Measurements from ENCODE around the gene TMEM222.

- PRO-cap: no peak
Observed at GRCh38 chr1:26711906-26712319, 16.1 kb downstream of the ARID1A start.

- PRO-cap: no peak
Observed at GRCh38 chr1:26772700-26773149, 15.0 kb upstream of the PIGV start.

- PRO-cap: no peak
Observed at GRCh38 chr1:26774103-26775201, 13.3 kb upstream of the PIGV start.

DNA sequence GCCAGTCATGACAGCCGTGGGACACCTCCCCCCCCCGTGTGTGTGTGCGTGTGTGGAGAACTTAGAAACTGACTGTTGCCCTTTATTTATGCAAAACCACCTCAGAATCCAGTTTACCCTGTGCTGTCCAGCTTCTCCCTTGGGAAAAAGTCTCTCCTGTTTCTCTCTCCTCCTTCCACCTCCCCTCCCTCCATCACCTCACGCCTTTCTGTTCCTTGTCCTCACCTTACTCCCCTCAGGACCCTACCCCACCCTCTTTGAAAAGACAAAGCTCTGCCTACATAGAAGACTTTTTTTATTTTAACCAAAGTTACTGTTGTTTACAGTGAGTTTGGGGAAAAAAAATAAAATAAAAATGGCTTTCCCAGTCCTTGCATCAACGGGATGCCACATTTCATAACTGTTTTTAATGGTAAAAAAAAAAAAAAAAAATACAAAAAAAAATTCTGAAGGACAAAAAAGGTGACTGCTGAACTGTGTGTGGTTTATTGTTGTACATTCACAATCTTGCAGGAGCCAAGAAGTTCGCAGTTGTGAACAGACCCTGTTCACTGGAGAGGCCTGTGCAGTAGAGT, 6.9 kb upstream of the PIGV start:
- PRO-cap: no peak

DNA sequence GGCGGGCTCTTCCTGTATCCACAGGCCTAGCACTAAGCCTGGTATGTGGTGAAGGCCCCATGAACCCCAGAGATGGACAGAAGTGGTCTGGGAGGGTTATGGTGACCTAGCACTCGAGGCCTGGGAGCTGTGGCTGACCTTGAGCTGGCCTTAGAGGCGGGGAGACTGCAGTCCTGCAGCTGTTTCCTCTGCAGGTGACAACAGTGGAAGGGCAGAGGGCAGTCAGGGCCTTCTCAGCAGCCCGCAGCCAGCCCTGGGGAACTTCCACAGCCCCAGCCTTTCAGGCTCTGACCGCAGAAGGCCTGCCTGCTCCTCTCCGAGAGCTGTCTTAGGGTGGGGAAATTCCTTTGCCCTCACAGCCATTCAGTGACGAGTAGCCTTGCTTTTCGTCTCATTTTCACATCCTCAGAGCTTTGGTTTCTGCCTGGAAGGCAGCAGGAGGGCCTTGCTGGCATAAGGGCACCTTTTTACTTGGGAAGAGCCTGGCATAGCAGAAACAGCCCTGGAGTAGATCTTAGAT, 12.4 kb downstream of the ZDHHC18 start:
- PRO-cap: no peak

DNA sequence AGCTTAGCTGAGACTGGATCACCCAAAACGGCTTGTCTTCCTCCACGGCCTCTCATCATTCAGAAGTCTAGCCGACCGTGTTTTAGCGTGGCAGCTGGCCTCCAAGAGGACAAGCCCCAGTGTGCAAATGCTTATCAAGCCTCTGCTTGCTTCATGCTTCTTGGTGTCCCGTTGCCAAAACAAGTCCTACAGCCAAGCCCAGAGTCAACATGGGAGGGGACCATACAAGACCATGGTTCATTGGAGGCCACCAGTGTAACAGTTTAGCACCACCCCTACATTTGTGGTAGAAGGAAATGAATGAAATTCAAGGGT, 10.6 kb upstream of the KDF1 start:
- PRO-cap: no peak

DNA sequence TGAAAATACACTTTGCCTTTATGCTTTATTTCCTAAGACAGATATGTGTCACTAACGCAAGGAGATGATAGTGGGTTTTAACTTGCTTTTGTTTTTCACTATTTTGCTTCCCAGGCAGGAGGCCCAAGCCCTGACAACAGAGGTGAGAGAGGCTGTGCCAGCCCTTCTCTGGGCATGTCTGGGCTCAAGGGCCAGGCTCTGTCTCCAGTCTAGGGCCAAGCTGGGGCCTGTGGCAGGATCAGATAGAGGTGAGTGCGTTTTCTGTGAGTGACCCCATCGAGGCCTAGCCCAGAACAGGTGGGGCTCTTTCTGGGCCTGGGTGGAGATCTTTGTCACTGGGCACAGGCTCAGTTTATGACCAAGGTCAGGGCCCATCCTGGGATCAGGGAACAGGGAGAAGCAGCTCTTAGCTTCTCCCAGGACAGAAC, 20.7 kb upstream of the TENT5B start:
- PRO-cap: no peak

DNA sequence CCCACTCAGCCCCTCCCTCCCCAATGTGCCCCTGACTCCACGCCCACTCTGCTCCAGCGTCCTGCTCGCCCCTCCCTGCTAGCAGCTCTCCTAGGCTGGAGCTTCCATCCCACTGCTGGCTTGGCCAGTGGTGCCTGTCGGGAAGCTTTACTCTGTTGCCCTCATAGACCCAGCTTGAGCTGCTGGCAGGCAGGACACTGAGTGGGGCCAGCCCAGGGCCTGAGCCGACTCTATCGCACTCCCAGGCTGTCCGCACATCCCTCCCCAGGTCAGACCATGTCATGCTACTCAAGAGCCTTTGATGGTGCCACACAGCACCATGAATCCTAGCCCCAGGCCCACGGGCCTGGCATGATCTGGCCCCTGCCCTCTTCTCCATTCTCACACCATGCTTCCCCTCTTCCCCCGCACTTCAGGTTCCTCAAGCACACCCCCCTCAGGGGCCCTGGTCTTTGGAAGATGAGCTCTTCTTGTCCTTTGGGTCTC, 17.1 kb downstream of the SLC9A1 start:
- PRO-cap: no peak

DNA sequence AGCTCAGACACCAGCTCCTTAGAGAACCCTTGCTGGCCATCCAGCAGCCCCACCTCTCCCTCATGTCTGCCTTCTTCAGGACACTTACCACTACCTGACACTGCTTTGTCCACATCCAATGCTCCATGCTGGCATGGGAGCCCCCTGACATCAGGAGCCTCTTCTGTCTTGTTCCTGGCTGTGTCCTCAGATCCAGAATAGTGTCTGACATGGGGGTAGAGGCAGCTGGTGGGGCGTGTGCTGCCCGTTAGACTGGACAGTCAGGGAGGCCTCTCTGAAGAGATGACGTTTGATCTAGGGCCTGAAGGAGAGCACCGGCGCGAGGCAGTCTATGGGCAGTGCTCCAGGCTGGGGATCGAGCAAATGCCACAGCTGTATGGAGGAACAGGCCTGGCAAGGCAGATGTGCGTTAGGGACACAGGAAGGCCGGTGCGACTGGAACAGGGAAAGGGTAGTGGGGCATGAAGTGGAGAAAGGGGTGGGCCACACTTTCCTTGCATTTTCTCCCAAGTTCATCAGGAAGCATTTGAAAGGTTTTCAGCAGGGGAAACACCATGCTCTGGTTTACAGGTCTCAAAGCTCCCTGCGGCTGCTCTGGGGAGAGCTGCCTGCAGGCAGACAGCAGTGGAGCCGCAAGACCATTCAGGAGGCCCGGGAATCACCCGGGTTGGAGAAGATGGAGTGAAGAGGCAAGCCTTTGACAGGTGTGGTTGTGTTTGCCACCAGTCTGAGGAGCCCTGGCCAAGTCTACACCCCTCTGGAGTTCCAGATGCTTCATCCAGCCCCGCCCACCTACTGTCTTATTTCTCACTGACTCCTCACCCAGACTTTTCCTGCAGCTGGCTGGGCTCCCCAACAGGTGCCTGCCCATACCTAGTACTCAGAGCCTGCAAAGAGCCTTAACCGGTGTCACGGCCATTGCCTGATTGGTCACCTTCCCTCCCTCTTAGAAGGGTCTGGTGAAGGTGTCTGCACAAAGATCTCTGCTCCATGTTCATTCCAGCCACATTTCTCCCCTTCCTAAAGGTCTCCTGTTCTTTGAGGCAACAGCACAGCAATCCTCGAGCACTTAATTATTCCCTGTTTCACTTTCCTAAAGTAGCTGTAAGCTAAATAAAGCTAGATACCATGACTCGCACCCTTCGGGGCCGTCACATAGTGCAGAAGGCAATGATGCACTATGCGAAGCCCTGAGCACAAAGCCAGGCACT, 16.2 kb downstream of the SLC9A1 start:
- PRO-cap: no peak

- PRO-cap: no peak
Observed at GRCh38 chr1:27290593-27291479, 31.1 kb upstream of the TMEM222 start.

DNA sequence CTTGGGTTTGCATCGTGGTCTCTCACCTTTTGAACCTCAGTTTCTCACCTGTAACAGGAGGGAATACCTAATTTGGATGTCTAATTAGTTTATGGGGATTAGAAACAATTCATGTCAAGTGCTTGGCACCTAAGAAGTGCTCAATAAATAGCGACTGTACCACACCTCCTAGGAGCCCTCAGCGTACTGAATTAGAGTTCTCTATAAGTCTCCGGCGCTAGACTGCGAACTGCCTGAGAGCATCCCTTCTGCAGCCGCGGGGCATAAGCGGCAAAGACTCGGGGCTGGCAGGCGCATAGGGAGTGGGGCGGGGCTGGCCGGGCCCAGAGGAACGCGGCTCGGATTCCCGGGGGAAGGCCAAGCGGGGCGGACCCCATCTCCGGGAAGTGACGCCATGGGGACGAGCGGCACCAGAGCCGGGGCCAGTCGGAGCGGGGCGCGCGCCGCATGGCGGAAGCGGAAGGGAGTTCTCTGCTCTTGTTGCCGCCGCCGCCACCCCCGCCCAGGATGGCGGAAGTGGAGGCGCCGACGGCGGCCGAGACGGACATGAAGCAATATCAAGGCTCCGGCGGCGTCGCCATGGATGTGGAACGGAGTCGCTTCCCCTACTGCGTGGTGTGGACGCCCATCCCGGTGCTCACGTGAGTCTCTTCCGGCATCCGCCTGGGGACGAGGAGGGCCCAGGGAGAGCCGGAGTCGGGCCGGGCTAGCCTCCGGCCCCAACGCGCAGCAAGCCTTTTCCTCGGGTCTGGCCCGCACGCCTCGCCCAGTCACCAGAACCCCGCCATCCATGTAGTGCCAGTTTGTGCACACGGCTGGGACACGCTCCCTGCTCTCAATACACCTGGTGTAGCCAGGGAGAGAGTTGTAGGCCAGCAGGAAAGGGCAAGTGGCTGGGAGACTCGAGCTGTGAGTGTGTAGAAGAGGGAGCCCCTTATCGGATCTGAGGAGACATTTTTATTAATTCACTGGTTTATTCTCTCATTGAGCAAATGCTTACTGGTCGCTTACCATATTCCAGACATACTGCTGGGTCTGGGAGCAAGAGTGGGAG, at the start of gene TMEM222:
TSS of gene TMEM222 (plus strand) at position 413 of the 1,054 bp plus-strand sequence.
- PRO-cap: unidirectional peak, plus-strand start at position 505 of the sequence; unidirectional peak, plus-strand start at position 683 of the sequence

- PRO-cap: no peak
Observed at GRCh38 chr1:27322805-27323209, 844 bp downstream of the TMEM222 start.

DNA sequence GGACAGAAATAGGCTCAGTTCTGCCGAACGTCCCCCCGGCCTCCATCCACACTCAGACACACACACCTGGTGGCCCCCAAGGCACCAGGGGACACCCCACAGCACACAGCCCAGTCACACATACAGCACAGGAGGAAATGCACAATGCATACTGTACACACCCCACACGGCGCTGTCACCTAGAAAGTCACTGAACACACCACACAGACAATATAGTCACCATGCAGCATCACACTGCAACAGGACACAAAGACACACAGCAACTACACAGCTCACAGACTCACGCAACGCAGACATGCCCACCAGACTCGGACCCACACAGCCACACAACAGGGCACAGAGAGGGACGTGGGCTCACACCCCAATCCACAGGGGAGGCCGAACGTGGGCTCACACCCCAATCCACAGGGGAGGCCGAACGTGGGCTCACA, 664 bp downstream of the SYTL1 start:
- PRO-cap: no peak

DNA sequence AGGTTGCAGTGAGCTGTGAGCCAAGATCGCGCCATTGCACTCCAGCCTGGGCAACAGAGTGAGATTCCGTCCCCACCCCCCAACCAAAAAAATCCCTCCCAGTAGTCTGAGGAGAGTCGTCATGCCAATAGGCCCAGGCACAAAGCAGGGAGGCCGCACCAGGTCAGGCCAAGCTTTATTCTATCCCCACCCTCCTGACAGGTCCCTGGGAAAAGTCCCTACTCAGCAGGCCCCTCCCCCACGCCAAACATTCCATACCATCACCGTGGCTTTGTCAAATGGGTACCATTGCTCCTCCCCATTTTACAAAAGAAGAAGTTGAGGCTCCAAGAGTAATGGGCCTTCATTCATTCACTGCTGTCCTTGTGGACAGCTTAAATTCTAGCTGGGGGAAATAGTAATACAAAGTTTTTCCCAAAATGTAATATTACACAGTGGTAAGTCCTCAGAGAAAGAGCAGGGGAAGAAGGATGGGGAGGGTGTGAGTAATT, 5.4 kb downstream of the GPR3 start:
- PRO-cap: no peak

GRCh38 chr1:27430632-27431347, 38.4 kb downstream of the GPR3 start:
- PRO-cap: no peak

- PRO-cap: no peak
Observed at GRCh38 chr1:27455377-27456006, 34.5 kb downstream of the WASF2 start.

DNA sequence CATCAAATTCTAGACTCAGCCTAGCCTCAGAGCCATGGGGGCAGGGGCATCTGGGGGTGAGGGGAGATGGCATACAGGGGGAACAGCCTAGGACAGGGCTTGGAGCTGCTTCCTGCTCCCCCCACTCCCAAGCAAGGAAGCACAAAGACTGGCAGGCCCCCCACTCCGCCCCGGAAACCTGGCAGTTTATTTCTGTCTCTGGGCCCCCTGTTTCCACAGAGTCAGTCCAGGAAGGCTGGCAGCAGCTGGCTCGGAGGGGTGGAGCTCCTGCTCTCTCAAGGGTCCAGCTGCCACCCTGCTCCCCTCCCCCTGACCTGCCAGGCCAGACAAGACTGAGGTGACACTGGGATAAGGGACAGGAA, 26.5 kb downstream of the AHDC1 start:
- PRO-cap: no peak

DNA sequence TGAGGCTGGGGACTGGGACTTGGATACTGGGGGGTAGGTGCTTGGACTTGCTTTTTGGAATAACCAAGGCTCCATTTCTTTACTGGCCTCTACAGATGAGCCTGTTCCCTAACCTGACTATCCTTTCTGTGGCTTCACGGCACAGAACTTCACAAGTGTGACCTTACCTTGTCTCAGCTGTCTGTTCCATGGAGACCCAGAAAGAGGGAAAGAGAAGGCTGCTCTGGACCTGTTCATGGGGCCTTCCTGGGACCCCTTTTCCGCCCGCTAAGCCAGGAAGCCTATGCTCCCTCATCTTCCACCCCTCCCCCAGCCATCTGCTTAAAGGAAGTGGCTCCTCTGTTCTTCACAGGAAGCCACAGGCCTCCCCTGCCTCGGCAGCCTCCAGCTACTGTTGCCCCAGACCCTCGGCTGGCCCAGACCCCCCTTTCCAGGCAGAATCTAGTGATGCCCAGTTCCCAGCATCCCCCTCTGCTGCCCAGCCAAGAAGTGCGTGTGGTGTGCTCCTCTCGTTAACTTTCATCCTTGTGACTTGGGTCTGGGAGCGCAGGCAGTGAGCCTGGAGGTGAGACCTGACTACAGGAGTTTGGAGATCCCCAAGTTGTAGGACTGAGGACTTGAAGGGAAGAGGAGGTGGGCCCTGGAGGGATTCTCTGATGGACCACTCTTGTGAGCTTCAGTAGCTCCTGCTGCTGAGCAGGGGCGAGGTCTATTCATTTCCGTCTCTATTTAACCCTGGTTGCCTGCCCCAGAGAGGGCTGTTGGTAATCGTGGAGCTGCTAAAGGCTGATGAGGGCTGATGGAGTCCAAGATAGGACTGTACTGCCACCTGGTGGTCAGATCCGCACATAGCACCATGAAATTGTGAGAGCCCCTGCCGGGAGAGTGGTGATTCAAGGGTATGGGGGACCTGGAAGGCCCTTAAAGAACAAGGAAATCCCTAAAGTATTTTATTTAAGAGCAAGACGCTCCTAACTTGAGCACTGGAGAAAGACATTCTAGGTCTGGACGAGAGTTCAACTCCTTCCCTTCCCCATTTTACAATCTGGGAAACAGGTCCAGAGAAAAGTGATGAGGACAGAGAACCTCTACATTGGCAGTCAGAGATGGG, 9.1 kb downstream of the IFI6 start:
- PRO-cap: no peak

DNA sequence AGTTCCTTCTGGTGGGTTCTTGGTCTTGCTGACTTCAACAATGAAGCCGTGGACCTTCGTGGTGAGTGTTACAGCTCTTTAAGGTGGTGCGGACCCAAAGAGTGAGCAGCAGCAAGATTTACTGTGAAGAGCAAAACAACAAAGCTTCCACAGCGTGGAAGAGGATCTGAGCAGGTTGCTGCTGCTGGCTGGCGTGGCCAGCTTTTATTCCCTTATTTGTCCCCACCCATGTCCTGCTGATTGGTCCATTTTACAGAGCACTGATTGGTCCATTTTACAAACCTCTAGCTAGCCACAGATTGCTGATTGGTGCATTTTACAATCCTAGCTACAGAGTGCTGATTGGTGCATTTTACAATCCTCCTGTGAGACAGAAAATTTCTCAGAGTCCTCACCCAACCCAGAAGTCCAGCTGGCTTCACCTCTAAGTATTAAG, 17.2 kb downstream of the STX12 start:
- PRO-cap: no peak

DNA sequence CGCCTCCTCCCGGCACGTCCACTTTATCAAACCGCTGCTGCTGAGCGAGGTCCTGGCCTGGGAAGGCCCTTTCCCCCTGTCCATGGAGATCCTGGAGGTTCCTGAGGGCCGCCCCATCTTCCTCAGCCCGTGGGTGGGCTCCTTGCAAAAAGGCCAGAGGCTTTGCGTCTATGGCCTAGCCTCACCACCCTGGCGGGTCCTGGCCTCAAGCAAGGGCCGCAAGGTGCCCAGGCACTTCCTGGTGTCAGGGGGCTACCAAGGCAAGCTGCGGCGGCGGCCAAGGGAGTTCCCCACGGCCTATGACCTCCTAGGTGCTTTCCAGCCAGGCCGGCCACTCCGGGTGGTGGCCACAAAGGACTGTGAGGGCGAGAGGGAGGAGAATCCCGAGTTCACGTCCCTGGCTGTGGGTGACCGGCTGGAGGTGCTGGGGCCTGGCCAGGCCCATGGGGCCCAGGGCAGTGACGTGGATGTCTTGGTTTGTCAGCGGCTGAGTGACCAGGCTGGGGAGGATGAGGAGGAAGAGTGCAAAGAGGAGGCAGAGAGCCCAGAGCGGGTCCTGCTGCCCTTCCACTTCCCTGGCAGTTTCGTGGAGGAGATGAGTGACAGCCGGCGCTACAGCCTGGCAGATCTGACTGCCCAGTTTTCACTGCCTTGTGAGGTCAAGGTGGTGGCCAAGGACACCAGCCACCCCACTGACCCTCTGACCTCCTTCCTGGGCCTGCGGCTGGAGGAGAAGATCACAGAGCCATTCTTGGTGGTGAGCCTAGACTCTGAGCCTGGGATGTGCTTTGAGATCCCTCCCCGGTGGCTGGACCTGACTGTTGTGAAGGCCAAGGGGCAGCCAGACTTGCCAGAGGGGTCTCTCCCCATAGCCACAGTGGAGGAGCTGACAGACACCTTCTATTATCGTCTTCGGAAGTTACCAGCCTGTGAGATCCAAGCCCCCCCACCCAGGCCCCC, 10.0 kb downstream of the THEMIS2 start:
- PRO-cap: no peak

All from neutrophil (primary cell).